SK-N-DZ (cell line): ENCODE measurements around the gene GOLGA7B.

DNA sequence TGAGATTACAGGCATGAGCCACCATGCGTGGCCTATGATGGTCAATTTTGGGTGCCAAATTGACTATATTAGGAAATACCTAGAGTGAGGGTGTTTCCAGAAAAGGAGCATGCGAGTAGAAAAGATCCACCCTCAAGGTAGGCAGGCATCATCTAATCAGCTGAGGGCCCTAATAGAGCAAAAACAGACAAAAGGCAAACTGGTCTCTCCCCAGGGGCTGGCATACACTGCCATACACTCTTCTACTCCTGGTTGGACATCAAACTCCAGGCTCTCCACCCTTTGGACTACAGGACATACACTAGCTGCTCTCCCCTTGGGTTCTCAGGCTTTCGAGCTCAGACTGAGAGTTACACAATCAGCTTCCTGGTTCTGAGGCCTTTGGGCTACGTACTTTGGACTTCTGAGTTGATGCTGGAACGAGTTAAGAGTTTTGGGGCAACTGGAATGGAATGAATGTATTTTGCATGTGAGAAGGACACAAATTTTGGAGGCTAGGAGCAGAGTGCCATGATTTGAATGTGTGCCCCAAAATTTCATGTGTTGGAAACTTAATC is 50.9 kb upstream of the TM9SF3 start:
RAMPAGE:
- cytosol, long total RNA: no peak
- nucleus, long total RNA: no peak

GRCh38 chr10:96646524-96647329 is 59.9 kb upstream of the TM9SF3 start:
RAMPAGE:
- cytosol, long total RNA: no peak
- nucleus, long total RNA: no peak

GRCh38 chr10:96650932-96651686 is 64.3 kb upstream of the TM9SF3 start:
RAMPAGE:
- cytosol, long total RNA: no peak
- nucleus, long total RNA: no peak

DNA sequence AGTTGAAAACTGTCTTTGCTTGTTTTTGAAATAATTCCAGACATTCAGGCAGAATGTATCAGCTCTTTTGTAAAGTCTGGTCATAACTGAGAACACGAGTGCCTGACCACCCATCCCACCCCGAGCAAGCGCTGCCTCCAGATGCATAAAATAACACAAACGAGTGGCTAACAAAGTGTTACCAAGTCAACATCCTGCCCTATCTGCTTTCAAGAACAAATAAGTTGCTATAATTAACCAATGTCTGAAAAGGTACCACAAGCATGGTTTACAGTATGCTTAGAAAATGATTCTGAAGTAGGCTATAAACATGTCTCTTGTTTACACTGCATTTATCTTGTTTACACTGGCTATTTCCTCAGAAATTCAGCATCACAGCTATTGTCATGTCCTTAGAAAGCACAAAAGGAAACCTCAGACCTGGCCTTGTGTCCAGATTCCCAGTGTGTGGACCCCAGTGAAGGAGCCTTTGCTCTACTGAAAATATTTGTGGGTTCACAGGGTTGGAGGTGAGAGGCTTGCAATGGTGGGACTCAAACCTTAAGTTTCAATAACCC is 49.5 kb downstream of the PIK3AP1 start:
RAMPAGE:
- cytosol, long total RNA: no peak
- nucleus, long total RNA: no peak

GRCh38 chr10:96676698-96676933 is 43.7 kb downstream of the PIK3AP1 start:
RAMPAGE:
- cytosol, long total RNA: no peak
- nucleus, long total RNA: no peak

DNA sequence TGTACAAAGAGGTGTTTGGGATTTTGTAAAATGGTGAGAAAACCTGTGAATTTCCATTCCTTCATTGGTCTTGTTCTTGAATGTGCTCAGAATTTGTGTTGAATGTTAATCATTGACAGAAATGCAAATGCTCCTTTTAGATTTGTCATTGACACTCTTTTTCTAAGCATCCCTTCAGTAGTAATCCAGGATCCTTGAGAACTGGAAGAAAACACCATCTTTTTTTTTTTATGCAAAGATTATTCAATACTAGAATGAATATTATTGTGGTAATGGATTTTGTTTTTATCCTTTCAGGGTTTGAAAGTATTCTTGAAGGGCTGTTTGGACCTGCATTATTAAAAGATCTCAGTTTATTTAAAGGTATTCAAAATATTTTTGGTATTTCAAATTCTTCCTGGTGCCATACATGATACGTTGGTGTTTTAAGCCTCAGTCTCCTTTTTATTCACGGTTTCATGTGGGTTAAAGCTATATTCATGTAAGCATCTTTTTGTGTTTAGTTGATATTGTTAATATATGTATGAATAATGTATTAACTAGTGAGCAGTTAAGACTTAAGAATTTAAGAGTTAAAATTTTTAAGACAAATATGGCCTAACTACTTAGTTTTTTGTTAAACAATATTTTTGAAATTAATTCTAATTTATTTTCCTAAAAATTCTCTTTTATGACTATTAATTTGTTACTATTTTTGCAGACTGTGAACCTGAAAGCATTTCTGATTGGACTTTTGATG is 75.0 kb downstream of the LCOR start:
RAMPAGE:
- cytosol, long total RNA: no peak
- nucleus, long total RNA: no peak

GRCh38 chr10:97170254-97170831 is 15.4 kb downstream of the SLIT1 start:
RAMPAGE:
- cytosol, long total RNA: no peak
- nucleus, long total RNA: no peak

DNA sequence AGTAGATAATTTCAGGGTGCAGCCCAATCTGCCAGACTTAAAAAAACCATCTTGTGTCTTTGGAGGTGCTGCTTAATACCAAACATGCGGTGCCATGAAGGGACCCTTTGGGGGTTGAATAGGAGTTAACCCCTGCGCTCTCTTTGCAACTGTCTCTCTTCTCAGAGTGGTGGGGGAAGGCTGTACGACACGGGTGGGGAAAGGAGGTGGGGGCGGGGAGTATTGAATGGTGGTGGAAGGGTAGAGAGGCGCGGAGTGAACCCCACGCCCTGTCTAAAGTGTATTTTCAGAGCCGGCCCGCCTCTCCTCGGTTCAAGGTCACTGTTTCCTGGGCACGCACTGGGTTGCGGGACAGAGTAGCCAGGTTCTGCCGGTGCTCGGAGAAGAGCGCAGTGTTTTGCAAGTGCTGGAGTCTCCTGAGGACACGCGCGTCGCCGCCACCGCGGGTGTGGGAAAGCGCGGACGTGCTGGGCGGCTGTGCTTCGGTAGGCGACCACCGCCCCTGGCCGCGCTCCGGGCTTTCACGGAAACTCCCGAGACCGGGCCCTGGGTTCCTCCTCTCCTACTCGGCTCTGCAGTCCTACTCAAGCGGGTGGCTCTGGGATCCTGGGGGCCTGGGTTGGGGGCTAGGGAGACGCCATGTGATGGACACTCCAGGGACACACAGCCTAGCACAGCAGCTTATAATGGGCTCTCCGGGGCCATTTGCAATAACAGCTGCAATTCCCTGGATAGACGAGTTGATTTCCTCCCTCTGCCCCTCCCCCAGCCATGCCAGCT is 1.9 kb downstream of the FRAT1 start:
RAMPAGE:
- cytosol, long total RNA: no peak
- nucleus, long total RNA: no peak

RAMPAGE:
- cytosol, long total RNA: no peak
- nucleus, long total RNA: no peak
These were observed 5.7 kb downstream of the FRAT2 start for GRCh38 chr10:97328730-97329329.

DNA sequence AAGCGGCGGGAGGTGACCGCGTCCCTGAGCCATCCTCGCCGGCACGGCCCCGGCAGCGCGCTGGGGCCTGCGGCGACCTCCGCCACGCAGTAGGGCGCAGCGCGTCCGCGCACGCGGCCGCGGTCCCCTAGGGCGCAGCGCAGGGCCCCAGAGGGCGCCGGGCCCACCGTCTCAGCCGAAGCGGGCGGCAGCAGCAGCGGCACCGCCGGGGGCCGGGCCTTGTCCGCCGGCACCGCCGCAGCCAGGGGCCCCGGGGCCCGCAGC is 497 bp downstream of the FRAT2 start:
RAMPAGE:
- cytosol, long total RNA: no peak
- nucleus, long total RNA: no peak

DNA sequence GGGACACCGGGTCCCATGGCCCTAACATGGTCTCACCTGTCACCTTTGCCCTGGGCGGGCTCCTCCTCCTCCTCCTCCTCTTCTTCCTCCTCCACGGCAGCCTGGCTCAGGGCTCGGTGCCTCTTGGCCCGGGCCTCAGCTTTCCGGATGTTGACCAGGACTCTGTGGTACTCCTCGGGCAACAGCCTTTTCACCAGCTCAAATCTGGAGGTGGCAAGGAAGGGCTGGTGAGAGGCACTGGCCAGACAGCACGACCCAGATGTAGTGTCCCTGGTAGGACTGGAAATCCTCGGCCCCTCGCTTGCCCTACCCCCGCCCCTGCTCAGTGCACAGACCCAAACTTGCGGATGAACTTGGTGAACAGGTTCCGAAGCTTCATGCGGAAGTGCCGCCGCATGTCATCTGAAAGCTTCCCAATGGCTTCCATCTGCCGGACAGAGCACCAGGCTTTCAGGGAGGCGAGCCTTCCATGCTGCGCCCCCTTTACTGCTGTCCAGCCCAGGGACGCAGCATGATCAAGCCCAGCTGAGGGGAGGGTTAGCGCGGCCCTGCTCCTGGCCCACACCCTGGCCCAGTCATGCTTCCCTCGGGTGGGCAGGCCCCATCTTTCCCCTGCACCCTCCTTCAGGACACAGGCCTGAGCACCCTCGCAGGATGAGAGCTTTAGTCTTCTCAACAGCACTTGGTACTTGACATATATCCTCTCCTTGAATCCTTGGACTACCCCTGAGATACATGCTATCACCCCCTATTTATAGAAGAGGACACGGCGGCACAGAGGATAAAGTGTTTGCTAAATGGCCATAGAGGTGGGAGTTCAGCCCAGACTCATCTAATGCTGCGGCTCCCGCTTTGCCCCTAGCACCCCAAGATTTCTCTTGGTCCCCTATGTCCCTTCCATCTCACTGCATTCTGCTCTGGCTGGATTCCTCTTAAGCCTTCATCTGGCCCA is 32.5 kb upstream of the FRAT2 start:
RAMPAGE:
- cytosol, long total RNA: no peak
- nucleus, long total RNA: no peak

DNA sequence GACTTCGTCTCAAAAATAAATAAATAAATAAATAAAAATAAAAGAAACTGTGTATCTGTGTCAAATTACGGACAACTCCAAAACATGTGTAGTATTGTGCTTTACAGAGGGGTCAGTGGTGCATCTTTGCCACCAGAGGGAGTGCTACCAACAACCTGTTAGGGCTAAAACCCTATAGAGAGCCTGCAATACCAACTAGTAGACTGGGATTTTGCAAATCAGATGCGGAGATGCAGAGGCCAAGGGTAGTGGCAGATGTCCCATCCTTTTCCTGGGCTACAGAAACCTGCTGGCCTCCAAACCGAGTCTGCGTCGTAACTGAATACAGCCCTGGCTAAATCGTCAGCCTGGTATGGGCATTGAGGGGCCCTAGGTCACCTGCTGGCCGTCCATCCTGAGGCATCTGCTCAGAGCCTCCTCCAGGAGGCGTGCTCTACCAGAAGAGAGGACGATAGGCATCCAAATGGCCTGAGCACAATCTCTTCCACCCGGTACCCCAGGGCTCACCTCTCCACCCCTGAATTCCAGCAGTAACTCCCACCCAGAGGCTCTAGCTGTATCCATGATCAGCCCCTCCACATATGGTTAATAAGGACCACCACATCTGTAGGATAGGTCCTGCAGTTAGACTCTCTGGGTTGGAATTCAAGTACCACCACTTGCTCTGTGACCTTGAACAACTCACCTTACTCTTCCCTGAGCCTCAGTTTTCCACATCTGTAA is 6.2 kb upstream of the RRP12 start:
RAMPAGE:
- cytosol, long total RNA: no peak
- nucleus, long total RNA: no peak

GRCh38 chr10:97413681-97414487 is 12.1 kb upstream of the PGAM1 start:
RAMPAGE:
- cytosol, long total RNA: no peak
- nucleus, long total RNA: no peak

GRCh38 chr10:97675067-97676293 is 11.6 kb downstream of the AVPI1 start:
RAMPAGE:
- cytosol, long total RNA: no peak
- nucleus, long total RNA: no peak

DNA sequence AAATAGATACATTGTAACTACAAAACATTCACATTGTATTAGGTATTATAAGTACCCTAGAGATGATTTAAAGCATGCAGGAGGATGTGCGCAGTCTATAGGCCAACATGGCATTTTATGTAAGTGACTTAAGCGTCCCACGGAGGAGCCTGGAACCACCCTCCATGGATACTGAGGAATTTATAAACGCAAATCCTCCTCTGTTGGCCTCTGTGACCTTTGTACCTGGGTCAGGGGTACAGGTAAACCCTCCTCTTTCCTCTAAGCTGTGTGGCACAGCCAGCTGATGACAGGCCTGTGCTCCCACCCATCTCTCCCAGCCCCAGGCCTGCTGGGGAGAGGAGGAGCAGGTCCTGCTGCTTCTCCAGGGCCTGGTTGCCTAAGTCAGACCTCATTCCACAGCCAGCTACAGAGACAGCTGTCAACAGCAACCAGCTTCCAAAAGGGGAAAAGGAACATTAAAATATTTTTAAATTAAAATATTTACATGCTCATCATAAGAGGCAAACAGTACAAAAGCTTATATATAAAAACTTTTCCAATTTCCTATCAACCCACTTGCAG is 5.0 kb downstream of the AVPI1 start:
RAMPAGE:
- cytosol, long total RNA: no peak
- nucleus, long total RNA: no peak

GRCh38 chr10:97688094-97688985 is 1.3 kb upstream of the AVPI1 start:
RAMPAGE:
- cytosol, long total RNA: no peak
- nucleus, long total RNA: no peak

GRCh38 chr10:97761448-97761927 is 10.3 kb downstream of the SFRP5 start:
RAMPAGE:
- cytosol, long total RNA: no peak
- nucleus, long total RNA: no peak

GRCh38 chr10:97781186-97781703 is 9.4 kb upstream of the SFRP5 start:
RAMPAGE:
- cytosol, long total RNA: no peak
- nucleus, long total RNA: no peak

DNA sequence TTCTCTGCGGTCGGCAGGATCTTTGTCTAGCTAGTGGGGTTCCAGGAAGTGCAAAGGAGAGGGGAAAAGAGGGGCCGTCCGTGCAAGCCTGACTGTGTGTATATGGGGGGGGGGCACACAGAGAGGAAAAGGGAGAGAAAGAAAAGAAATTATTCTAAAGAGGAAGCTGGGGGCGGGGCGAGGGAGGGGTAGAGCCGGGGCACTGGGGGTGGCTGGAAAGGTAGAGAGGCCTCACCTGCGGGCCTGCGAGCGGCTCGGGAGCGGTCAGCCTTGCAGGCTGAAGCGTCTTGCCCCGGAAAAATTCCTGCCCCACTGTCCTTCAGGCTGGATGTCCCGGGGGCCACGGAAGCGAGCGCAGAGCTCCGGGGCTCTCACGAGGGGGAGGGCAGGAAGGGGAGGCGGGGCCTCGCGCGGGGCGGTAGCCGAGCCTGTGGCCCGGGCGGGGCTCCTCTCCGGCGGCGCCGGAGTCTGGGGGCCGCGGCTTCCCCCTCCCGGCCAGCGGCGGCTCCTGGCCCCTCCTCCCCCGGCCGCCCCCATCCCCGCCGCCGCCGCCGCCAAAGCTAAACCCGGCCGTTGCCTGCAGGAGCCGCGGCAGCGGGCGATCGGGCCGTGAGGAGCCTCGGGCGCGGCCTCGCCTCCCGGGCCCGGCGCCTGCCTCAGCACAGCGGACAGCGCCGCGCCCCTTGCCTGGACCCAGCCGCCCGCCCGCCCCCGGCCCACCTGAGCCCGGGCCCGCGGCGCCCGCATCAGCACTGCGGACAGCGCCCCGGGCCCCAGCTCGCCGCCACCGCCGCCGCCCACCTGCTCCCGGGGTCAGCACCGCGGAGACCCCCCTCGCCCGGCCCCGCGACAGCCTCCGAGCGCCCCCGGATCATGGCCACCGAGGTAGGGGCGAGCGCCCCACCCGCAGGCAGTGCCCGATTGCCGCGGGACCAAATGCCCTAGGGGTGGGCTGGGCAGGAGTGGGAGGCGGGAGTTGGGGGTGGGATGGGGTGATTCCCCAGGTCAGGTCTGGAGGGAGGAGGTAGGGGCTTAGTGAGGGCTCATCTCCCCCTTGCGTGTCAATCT is at the start of gene GOLGA7B:
Gene GOLGA7B (plus strand): TSS at position 413 of the 1,068 bp plus-strand sequence.
RAMPAGE:
- cytosol, long total RNA: no peak
- nucleus, long total RNA: no peak

DNA sequence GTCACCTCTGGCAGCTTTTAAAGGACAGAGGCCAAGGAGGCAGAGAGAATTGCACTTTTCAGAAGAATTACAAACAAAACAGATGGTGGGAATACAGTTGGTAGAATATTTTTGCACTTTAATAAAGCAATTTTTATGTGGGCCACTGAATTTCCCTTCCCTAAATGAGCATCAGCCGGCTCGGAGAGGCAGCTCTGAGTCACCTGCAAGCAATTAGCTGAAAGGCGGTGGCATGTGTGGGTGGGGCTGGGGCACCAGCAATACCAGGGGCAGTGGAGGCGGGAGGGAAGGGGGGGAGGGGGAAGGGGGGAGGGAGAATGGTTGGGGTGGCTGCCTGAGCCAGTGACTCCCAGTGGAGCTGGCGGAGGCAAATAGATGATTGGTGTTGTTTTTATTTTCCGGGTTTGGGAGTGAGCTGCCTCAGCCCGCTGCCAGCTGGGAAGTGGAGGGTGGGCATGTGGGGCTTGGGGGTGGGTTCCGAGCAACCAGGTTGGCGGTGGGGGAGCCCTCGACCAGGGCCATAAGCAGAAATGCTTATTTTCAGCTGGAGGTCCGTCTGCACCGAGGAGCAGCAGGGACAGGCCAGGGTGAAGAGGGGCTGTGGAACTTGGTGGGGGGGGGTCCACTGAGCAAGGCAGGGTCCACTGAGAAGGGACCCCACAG is 39.3 kb downstream of the GOLGA7B start:
RAMPAGE:
- cytosol, long total RNA: no peak
- nucleus, long total RNA: no peak